Fibroblast of villous mesenchyme (primary cell): ENCODE measurements around the genes HLA-E, DHX16 and GTF2H4.

- CAGE, long polyA plus RNA = no peak
Observed at GRCh38 chr6:29946222-29946611, 3.9 kb downstream of the HLA-A start.

- CAGE, long polyA plus RNA = no peak
Observed at GRCh38 chr6:30060050-30060437, 1.0 kb upstream of the POLR1H start.

GRCh38 chr6:30097920-30098294, 15.0 kb downstream of the TRIM31 start:
- CAGE, long polyA plus RNA = no peak

- CAGE, long polyA plus RNA = no peak
Observed at GRCh38 chr6:30127105-30127733, 8.7 kb upstream of the TRIM40 start.

GRCh38 chr6:30198599-30199064, 14.6 kb downstream of the TRIM26 start:
- CAGE, long polyA plus RNA = no peak

DNA sequence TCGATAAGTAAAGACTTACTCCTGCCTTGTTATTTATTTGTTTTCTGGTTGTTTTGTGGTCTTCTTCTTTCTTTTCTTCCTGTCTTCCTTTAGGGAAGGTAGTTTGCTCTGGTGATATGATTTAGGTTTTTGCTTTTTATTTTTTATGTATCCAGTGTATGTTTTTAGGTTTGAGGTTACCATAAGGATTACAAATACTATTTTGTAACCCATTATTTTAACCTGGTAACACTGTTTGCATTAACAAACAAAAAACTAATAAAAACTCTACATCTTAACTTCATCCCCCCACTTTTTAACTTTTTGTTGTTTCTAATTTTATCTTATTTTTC, 41.2 kb upstream of the TRIM39 start:
- CAGE, long polyA plus RNA = no peak

- CAGE, long polyA plus RNA = no peak
Observed at GRCh38 chr6:30357507-30358373, 12.8 kb downstream of the RPP21 start.

- CAGE, long polyA plus RNA = start-site peak on the plus strand at chr6:30489508-30489514, 427 and 454 reads in 2 replicates
Observed at GRCh38 chr6:30489026-30489629, at the start of gene HLA-E. Gene HLA-E, plus strand, starts transcription at chr6:30489509.

- CAGE, long polyA plus RNA = no peak
Observed at GRCh38 chr6:30496477-30497152, 7.3 kb downstream of the HLA-E start.

- CAGE, long polyA plus RNA = no peak
Observed at GRCh38 chr6:30582343-30582713, 11.1 kb downstream of the ABCF1 start.

DNA sequence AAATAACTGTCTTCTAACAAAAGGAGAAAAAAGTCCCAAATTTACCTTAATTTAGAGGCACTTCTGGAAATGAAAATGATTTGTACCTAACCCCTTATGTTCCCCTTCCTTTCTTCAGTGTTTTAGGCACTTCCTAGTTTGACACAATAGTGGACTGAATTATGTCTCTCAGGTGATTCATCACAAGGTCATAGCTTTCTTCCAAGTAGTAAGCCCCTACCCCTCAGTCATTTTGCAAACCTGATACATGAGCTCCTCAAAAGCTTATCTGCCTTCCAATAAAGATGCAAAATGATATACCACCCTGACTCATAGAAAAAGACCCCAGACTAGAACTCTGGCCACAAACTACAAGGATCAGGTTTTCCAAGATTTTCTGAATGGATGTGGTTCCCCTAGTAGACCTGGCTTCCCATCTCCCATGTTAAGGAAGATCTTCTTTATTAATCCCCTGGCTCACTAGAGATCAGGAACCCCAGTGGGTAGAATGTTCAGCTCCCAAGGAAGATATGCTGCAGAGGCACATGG, 3.7 kb downstream of the PPP1R10 start:
- CAGE, long polyA plus RNA = no peak

DNA sequence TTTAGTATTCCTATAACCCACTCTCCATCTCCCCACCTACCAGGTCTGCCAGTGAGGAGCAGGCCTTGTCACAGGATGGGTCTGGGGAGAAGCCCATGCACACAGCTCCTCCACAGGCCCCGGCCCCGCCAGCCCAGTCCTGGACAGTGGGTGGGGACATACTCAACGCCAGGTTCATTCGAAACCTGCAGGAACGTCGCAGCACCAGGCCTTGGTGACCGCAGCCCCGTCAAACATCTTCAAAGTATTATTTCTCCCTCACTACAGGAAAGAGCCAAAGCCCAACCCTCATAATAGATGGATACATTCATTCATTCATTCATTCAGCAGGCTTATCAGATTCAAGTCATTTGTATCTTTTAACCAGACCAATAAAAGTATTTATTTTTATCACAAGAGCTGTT, 505 bp upstream of the C6orf136 start:
- CAGE, long polyA plus RNA = no peak

- CAGE, long polyA plus RNA = start-site peak on the minus strand at chr6:30672966-30673009, 792 and 1,356 reads in 2 replicates
Observed at GRCh38 chr6:30672359-30673370, at the start of gene DHX16. Gene DHX16, minus strand, starts transcription at chr6:30673006.

DNA sequence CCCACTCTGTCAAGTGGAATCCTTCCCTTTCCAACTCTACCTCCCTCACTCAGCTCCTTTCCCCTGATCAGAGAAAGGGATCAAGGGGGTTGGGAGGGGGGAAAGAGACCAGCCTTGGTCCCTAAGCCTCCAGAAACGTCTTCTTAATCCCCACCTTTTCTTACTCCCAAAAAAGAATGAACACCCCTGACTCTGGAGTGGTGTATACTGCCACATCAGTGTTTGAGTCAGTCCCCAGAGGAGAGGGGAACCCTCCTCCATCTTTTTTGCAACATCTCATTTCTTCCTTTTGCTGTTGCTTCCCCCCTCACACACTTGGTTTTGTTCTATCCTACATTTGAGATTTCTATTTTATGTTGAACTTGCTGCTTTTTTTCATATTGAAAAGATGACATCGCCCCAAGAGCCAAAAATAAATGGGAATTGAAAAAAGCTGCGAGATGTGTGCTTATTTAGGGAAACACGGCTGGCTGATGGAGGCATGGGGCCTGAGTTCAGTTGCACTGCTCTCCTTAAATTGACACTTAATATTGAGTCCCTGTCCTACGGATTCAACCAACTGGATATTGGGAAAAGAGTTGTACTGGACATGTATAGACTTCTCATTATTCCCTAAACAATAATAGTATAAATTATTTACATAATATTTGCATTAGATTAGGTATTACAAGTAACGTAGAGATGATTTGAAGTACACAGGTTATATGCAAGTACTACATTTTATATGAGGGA, 5.0 kb downstream of the TUBB start:
- CAGE, long polyA plus RNA = no peak

GRCh38 chr6:30741006-30741399, 1.5 kb downstream of the FLOT1 start:
- CAGE, long polyA plus RNA = no peak

- CAGE, long polyA plus RNA = no peak
Observed at GRCh38 chr6:30743459-30744076, 779 bp downstream of the IER3 start.

DNA sequence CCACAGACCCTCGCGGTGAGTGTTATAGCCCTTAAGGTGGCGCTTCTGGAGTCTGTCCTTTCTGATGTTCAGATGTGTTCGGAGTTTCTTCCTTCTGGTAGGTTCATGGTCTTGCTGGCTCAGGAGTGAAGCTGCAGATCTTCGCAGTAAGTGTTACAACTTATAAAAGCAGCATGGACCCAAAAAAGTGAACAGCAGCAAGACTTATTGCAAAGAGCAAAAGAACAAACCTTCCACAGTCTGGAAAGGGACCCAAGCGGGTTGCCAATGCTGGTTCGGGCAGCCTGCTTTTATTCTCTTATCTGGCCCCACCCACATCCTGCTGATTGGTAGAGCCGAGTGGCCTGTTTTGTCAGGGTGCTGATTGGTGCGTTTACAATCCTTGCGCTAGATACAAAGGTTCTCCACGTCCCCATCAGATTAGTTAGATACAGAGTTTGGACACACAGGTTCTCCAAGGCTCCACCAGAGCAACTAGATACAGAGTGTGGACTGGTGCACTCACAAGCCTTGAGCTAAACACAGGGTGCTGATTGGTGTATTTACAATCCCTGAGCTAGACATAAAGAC, 62.5 kb upstream of the IER3 start:
- CAGE, long polyA plus RNA = no peak

- CAGE, long polyA plus RNA = no peak
Observed at GRCh38 chr6:30815086-30815983, 69.0 kb upstream of the DDR1 start.

- CAGE, long polyA plus RNA = no peak
Observed at GRCh38 chr6:30834393-30835011, 49.8 kb upstream of the DDR1 start.

- CAGE, long polyA plus RNA = no peak
Observed at GRCh38 chr6:30907631-30908764, at the start of gene GTF2H4. Gene GTF2H4, plus strand, starts transcription at chr6:30908207.